ENCODE data around the genes INSL6 and RLN2.

- RRBS, result no CpG with 5 or more reads among the region's 14 CpGs
Observed at GRCh38 chr9:2241509-2241850, 226.3 kb downstream of the SMARCA2 start.

DNA sequence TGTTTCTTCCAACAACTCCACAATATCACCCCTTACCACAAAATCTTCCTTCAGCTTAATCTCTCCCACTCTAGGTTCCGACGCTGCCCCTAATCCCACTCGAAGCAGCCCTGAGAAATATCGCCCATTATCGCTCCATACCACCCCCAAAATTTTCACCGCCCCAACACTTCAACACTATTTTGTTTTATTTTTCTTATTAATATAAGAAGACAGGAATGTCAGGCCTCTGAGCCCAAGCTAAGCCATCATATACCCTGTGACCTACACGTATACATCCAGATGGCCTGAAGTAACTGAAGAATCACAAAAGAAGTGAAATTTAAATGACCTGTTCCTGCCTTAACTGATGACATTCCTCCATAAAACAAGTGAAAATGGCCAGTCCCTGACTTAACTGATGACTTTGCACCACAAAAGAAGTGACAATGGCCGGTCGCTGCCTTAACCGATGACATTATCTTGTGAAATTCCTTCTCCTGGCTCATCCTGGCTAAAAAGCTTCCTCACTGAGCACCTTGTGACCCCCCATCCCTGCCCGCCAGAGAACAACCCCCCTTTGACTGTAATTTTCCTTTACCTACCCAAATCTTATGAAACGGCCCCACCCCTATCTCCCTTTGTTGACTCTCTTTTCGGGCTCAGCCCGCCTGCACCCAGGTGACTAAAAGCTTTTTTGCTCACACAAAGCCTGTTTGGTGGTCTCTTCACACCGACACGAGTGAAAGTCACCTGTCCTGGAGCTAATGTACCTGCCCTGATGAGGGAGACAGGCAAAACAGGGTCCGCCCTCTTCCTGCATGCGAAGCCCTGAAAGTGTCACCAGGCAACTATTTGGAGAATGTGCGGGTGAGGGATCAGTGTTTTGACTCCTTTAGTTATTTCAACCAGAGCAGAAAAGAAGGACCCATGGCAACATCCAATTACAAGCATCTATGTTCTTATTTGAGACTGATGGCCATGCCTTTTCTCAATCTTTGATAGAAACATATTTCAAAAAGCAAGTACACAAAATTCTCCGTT lies 266.0 kb downstream of the SMARCA2 start:
- RRBS, result no CpG with 5 or more reads among the region's 20 CpGs

DNA sequence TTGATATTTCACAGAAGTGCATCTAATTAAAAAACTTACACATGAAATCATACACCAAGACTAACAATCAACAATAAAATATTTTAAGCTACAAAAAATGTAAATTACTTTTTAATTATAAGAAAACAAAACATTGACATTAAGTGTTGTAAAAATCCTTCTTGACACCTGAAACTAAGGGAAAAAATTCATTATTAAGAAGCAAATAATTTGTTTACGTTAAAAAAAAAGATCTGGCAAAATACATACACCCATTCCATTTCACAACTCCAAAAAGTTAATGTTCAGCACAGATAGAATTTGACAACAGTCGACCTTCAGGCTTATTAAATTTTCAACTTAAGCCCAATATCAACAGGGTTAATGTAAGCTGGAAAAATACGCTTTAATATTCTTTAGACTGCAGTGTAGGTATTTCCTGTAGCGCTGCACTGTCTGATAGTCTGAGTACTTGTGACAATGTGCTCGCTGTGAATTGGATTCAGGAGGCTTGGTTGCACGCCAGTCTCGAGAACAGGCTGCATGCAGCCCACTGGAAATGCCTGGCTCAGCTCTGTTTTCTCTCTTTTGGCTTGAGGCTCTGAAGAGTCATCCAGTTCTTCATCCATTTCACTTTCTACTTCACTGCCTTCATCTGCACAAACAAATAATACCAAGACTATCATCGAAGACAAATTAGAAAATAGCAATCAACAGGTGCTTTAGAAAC lies 301.0 kb downstream of the RFX3 start:
- RRBS, result no CpG with 5 or more reads among the region's 8 CpGs

GRCh38 chr9:3505582-3506670 lies 19.9 kb downstream of the RFX3 start:
- RRBS, result no CpG with 5 or more reads among the region's 4 CpGs

DNA sequence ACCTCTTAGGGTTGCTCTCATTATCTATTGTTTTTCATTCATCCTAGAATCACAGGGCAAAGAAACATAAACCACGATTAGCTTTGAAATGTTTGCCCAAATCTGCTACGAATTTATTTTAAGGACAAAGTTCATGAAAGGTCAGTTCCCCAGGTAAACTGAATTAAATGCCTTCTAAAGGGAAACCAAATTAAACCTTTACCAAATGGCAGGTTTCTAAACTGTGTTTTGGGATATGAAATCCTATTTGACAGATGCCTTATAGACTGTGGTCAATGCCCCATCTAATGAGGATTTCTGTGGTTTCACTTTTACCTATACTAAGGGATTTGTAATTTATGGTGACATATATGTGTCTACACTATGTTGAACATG lies 188.6 kb downstream of the GLIS3 start:
- RRBS, result no CpG with 5 or more reads among the region's 2 CpGs

DNA sequence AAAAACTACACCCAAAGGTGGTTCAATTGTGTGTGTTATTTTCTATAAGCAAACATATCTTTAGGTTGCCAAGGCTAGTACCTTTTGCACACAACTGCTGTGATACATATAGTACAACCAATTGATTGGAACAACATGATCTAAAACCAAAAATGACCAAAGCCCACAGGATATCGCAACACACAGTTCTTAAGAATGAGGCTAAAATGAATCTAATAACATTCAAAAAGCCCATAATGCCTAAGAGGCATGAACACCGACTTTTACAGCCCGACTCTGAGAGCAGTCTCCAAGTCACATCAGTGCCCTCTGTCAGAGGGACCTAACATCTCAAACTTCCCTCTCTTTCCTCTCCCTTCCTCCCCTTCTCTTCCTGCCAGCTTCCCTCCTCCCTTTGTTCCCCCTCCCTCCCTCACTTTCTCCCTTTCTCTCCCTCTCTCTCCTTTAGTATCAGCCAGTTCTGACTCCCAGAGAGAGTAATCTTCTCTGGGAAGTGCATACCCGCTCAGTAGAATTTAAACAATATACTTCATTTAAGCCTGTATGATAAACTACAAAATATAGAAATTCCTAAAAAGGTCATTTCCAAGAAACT lies 154.4 kb downstream of the GLIS3 start:
- RRBS, result no CpG with 5 or more reads among the region's 4 CpGs

- RRBS, result no CpG with 5 or more reads among the region's 3 CpGs
Observed at GRCh38 chr9:4495595-4495979, 5.3 kb downstream of the SLC1A1 start.

DNA sequence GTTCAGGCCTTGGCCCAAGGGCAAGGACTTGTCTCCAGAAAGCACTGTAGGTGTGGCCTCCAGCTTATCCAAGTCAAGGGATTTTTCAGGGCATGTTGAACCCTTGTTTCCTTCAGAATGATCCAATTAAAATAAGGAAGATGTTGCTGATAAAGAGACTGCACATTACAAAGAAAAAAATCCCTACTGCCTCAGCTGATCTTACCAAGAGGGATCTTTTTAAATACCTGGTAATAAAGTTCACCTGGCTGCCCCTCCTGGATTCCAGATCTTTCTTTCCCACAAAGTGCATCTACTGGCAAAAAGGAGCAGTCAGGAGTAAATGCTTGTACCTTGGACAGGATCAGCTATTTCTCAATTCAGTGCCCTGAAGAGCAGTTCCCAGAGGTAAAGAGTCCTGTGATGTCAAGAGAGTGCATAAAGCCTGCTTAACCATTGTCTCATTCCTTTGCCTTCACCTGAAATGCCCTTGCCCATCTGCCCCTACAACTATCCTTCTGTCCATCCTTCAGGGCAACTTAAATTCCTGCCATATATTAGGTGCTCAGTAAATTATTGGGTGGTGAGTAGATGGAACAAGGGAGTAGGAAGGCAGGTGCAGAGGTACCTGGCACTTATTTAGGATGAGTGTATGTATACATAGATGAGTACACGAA lies 79.9 kb upstream of the PLPP6 start:
- RRBS, result no CpG with 5 or more reads among the region's 1 CpG

GRCh38 chr9:4680218-4680693 lies 887 bp downstream of the CDC37L1 start:
- RRBS, result no CpG with 5 or more reads among the region's 12 CpGs

- RRBS, result no CpG with 5 or more reads among the region's 5 CpGs
Observed at GRCh38 chr9:4711120-4711732, 29.8 kb downstream of the AK3 start.

- RRBS, result no CpG with 5 or more reads among the region's 13 CpGs
Observed at GRCh38 chr9:4739844-4740385, 1.1 kb downstream of the AK3 start.

GRCh38 chr9:4793981-4794232 lies 1.2 kb downstream of the RCL1 start:
- RRBS, result no CpG with 5 or more reads among the region's 5 CpGs

DNA sequence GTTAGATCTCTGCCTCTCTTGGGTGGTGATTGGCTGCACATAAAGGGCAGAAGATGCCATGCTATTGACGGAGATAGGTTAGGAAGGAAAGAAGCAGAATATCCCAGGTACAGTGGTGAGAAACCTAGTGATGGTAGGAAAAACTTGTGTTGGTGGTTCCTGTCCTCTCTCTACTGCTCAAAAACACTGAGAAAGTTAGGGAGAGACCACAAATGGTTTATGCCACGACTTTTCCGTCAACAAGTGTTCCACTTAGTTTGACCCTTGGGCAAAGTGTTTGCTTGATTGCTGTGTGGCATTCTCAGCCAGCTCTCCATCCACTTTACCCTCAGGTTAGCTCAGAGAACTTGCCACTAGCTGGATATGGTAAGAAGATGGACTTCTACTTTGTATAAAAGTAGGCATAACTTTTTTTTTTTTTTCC lies 1.5 kb downstream of the RCL1 start:
- RRBS, result no CpG with 5 or more reads among the region's 3 CpGs

GRCh38 chr9:4803229-4804257 lies 10.8 kb downstream of the RCL1 start:
- RRBS, result no CpG with 5 or more reads among the region's 13 CpGs

DNA sequence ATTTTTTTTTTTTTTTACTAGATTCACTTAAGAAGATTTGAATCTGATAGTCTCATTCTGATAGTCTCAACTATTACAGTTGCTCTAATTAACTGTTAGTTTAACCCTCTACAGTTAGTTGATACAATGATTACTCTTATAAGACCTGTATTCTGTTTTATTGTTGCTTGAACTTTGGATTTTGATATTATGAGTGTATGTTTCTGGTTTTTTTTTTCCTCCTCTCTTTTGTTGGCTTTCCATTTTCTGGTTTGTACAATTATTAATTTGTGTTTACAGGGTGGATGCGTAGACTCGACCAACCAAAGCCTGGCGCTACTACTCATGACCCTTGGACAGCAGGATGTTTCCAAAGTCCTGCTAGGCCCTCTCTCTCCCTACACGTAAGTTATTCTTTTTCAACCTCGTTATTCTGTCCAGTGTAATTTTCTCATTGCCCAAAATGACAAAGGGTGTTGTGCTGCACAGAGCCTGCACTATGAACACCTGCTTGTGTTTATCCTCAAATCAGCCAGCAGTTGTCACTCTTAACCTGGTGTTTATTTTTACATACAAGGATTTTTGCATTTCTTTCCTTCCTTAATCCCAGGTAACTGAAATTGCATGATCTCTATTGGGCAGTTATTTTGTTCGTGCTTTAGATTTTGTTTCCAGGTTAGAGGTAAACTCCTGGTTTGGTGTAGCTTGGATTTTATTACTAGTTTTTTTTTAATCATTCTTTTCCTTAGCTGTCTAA lies 56.6 kb downstream of the RCL1 start:
- RRBS, result no CpG with 5 or more reads among the region's 6 CpGs

DNA sequence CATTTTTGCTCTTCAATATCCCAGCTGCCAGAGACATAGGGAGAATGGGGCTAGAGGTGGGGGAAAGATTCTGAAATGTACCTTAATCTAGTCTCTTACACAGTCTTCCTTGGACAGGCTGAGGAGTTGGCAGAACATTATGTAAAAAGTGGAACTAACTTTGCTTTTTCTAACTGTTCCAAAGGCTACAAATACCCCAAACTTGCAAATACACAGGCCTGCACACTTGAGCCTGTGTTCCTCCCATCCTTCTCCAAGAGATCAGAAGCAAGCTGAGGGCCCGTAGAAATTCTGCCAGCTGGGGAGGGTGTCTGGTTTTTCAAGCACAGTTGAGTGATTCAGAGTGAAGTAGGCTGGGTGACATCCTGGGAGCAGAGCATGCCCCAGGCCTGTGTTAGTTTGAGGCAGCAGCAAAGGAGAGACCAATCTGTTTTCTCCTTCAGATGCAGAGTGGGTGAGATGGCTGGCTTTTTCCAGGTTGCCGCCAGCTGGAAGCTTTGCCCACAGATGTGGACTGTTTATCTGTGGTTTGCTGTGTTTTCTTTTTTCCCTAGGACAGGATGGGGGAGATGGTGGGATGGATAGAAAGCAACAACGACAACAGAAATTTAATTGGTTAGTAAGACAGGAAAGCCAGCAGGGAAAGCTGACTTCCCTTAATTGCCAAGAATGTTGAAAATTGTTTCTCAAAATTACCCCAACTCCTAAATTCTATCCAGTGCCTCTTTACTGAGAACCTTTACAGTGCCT lies 63.1 kb downstream of the RCL1 start:
- RRBS, result no CpG with 5 or more reads among the region's 3 CpGs

DNA sequence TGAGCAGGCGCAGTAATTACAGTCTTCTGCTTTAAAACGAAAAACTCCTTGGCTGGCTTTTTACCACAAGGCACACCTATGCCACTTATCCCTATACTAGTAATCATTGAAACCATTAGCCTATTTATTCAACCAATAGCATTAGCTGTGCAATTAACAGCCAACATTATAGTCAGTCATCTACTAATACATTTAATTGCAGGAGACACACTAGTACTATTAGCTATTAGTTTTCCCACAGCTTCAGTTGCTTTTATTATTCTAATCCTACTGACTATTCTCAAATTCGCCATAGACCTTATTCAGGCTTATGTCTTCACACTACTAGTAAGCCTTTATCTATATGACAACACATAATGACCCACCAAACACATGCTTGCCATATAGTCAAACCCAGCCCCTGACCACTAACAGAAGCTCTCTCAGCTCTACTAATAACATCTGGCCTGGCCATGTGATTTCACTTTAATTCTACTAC lies 85.5 kb downstream of the INSL6 start:
- RRBS, result no CpG with 5 or more reads among the region's 3 CpGs

DNA sequence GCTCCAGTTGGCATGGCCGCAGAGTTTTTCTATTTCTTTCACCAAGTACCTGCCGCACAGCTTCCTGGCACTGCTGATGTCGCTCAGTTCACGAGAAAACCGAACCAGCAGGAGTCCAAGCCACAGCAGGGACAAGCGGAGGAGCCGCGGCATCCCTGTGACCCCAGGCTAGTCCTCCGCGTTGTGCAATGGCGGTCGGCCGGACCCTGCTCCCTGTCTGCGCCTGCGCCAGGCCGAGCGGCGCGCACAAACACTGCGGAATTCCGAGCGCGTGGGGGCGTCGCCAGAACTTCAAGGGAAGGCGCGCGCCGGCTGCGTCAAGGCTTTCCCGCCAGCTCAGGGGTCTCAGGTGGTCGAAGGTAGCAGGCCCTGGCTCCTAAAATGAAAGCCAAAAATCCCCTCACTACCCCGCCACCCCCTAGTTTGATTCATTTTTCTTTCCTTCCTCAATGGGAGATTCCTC lies at the start of gene INSL6:
Gene INSL6 (minus strand): TSS at position 190 of the 463 bp plus-strand sequence.
- RRBS, result no CpG with 5 or more reads among the region's 33 CpGs

DNA sequence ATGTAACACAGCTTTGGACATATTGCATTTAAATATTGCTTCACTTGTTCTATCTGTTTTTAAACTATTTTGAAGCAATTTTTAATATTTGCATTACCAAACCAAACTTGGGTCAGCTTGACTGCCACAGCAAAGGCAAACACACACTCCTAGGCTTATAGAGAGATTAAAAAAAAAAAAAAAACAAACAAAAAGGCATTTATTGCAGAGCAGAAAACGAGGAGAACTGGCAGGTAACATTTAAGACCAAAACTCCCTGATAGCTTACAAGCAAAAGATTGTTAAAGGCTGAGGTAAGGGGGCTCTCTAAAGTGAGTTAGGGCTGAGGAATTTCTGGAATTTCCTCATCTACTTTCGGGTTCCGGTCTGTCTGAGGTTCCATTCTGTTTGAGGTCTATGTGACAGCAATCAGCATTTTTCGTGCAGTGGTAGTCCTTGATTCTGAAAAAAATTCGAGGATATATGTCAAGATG lies 35.5 kb downstream of the RLN2 start:
- RRBS, result no CpG with 5 or more reads among the region's 5 CpGs

- RRBS, result no CpG with 5 or more reads among the region's 6 CpGs
Observed at GRCh38 chr9:5304571-5304870, at the start of gene RLN2. Gene RLN2 (minus strand): TSS chr9:5304716.

Data from GM12892 (cell line).